Placental pericyte (primary cell): ENCODE measurements around a stretch of chr7.

DNA sequence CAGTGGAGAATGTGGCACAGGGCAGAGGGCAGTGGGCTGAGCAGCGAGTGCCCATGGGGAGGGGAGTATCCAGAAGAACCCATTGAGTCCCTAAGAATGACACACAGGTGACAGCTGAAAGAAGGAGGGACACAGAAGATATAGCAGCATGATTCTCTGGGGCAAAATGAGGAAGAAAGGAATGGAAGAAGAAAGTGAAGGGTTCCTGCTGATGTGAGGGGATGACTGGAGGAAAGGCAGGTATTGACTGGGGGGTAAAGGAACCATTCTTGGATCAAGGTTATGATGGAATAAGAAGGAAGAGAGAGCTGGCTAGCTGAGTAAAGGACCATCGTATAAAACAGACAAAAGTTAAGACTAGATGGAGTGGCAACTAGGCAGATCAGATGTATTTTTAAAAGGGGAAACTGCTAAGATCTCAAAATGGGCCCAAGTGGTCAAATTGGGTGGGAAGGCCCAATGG is 25.1 kb downstream of the MEST start:
- CAGE, long polyA plus RNA, result no peak

DNA sequence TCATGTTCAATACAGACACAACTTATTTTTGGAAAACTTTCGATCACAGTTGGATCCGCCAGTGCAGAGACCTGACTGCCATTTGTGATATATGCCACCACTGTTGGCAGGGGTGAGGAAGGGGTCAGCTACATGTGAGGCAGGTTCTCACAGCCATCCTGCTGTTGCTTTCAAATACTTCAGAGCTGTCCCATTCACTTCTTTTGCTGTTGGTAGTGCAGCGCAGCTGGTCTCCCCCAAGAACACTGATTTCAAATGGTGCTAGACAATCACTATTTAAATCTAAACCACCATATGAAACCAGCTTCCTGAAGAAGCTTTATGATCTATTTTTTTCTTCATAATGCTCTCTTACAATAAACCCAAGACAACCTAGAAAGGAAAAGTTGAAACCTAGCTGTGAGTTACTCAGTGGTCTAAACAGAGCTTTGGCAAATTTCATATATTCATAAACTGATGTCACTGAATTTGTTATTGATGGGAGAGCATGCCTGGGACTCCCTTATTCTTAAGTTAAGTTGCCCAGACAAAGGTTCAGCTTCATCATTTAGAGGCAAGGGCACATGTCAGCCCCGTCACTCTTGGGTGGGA is 143.3 kb upstream of the KLF14 start:
- CAGE, long polyA plus RNA, result no peak

DNA sequence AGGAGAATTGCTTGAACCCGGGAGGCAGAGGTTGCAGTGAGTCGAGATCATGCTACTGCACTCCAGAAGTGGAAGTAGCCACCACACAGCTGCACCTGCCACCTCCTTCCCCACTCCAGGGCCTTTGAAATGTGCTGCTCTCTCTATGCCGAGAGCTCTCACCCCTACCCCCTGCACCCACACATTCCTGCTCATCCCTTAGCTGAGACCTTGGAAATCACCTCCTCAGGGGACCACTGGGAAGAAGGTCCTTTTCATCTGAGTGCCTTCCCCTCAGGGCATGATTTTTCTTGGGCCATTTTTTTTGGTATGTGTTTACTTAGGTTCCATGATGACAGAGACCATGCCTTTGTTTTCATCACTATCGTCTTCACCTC is 166.4 kb upstream of the KLF14 start:
- CAGE, long polyA plus RNA, result no peak

- CAGE, long polyA plus RNA, result no peak
These were observed 192.2 kb upstream of the KLF14 start for GRCh38 chr7:130925929-130926803.

DNA sequence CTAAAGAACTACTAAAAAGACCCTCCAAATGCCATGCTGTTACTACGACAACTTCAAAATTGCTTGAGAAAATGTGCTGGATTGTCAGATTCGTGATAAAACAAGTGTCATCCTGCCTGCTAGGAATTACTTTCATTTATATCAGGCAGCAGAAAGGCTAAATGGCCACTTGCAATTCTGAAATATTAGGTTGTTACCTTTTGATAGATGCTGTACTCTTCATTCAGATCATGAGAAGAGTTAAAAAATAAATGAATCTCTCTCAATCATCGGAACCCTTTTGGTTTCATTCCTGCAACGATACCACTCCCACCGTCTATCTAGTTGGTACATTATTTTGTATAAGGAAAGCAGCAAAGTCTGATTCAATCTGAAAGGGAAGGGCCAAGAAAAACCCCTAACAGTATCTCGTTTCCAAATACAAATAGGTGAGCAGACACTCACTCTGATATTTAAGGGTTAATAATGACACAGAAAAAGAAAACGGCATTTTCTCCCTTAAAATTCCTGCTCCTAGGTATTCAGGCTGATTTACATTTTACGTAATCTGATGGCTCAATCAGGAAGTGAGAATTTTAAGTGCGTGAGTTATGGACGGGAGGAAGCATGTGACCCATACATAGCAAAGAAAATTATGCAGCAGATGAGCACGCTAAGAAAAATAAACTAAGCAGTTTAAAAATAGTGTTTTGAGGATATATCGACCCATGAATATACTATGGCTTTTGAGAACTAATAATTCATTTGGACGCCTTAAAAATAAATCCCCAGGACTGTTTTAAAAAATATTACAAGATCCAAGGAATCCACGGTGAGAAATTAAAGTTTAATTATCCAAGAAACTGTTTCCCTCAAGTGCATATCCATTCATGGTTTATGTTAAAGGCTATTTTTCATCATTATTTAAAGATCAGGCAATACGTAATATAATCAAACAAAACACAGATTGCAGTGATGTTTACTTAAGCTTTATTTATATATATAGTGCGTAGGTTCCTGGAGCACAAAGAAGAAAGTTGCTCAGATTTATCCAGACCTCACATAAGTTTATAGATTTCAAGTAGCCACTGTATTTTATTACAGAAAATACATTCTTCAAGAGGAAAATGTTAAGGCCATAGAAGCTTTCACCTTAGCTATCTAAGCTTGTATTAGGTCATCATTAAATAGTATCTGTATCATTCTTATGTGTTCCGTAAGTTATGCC is 209.6 kb upstream of the KLF14 start:
- CAGE, long polyA plus RNA, result no peak

DNA sequence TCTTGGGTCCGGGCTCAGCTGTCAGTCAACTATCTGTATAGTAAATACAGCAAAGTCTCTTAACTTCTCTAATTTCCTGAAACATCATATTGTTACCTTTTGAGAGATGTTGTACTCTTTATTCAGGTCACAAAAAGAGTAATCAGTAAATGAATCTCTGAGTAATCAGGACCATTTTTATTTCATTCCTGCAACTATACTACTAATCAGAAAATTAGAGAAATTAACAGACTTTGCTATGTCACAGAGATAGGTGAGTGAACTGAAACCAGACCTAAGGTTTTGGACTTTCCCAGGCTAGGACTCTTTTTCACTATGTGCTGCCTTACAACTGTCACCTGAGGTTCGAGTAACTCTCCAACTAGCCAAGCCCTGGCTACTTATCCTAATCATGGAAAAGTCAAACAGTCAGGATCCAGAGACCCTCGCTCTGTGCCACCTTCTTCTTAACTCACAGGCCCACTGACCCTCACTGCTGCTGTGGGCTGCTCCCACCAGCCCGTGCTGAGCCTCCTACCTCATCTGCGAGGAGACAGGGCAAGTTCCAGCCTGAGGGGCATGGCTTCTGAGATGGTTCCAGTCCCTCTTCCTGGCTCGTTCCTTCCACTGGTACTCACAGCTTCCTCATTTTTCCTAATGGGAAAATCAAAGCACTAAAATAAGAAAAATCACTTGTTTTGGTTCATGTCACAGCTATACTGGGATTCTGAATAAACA is 211.4 kb upstream of the KLF14 start:
- CAGE, long polyA plus RNA, result no peak

DNA sequence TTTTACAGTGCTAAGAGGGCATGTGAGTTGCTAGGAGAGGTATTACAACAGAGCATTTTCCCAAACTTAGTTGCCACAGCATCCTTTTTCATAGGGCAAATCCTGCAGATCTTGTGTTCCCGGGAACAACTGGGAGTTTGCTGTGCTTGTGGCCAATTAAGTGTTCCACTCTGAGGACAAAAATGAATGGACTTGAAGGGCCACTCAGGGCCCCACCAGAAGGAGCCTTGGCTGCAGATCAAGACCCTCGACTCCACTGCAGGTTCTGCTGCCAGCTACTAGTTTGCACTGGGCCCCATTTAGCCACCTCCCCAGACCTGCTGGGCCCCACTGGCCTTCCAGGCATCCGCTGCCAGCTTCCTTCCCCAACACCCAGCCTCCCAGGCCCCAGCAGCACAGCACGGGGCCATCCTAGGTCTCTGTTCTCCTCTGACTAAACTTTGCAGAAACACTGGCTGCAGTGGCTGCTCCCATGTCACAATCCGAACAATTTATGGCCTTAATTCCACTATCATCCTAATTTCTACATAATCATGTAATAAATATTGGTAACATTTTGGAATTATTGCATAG is 277.3 kb upstream of the KLF14 start:
- CAGE, long polyA plus RNA, result no peak

DNA sequence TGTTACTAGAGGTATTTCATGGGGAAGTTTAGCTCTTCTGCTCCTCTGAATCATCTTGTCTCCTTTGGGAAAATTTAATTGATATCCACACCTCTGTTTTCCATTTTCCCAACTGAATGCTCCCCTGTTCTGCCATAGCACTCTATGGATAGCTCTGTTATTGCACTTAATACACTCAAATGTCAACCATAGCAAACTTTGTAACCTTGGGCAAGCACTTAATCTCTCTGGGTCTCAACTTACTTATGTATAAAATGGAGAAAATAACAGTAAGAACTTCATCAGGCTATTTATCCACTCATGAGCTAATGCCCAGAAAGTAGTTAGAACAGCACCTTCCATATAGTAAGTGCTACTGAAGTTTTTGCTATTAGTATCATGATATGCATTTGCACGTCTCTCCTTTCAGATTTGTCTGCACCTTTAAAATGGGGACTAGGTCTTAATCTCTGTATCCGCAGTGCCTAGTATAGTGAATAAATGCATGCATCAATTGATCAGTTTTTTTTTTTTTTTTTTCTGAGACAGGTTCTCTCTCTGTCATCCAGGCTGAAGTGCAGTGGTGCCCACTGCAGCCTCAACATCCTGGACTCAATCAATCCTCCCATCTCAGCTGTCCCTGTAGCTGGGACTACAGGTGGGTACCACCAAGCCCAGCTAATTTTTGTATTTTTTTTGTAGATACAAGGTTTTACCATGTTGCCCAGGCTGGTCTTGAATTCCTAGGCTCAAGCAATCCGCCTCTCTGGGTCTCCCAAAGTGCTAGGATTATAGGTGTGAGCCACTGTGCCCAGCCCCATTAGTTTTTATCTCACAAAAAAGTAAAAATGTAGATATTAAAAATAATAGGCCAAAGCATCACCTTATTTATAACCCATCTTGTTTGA is 290.4 kb upstream of the KLF14 start:
- CAGE, long polyA plus RNA, result no peak

- CAGE, long polyA plus RNA, result no peak
These were observed 278.7 kb upstream of the MKLN1 start for GRCh38 chr7:131048607-131049779.

- CAGE, long polyA plus RNA, result no peak
These were observed 137.1 kb upstream of the MKLN1 start for GRCh38 chr7:131190298-131191310.

DNA sequence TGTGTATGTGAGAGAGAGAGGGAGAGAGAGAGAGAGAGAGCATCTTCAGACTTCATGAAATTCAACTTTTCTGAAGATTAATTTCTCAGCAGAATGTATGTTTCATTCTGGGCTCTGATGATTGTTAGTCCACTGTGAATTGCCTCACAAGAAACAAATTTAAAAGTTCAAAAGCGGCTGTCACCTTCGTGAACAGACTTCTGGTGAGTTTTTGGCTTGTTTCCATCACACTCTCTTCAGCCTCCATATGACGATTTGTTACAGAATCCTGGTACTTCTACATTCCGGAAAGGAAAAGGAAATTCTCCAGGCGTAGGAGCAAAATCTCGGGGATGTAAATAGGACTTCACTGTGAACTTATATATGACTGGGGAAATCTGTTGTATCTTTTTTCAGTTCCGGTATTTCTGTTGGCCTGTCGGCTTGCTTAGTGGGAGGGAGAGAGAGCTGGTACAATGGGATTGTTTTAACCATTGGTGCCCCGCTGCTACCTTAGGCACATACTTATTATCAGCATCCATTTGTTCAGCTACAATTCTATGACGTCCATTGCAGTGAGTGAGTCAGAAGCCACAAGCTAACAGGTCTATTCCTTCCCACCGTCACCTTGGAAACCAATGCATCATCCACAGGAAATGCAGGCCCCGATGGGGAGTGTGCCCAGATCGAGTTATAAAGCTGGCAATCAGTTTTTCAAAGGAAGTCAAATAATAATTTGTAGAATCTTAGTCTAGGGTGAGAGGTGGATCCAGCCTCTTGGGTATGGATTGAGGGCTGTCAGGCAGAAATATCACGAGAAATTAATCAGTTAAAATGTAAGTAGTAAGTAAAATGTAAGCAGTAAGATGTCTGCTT is 92.1 kb upstream of the MKLN1 start:
- CAGE, long polyA plus RNA, result no peak

GRCh38 chr7:131428672-131429109 is 101.0 kb downstream of the MKLN1 start:
- CAGE, long polyA plus RNA, result no peak

GRCh38 chr7:131441903-131442102 is 114.1 kb downstream of the MKLN1 start:
- CAGE, long polyA plus RNA, result no peak

DNA sequence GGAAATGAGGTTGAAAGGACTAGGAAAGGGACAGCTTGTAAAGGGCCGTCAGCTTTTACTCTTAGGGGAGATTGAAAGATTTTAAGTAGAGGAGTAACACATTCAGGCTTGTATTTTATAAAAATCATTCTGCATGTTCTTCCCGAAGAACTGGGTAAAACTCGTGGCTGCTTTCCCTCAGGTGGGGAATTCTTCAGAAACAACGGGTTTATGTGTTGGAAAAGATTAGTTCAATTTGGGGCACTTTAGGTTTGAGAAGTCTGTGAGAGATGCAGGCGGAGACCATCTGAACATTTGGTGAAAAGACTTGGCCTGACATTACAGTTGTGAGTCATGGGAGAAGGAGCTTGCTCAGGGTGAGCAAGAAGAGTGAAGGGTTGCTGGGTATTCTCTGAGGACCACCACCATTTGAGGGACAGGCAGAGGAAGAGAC is 88.8 kb downstream of the PODXL start:
- CAGE, long polyA plus RNA, result no peak

DNA sequence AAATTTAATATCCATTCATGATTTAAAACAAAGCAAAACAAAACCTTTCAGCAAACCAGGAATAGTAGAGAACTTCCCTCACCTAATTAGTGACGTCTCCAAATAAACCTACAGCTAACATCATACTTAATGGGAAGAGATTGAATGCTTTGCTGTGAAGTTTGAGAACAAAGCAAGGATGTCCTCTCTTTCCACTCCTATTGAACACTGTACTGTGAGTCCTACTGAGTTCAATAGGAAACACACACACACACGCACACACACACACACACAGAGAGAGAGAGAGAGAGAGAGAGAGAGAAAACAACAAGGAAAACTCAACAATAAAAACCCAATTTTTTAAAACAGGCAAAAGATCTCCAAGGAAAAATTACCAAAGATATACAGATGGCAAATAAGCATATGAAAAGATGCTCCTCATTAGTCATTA is 32.3 kb downstream of the PODXL start:
- CAGE, long polyA plus RNA, result no peak

DNA sequence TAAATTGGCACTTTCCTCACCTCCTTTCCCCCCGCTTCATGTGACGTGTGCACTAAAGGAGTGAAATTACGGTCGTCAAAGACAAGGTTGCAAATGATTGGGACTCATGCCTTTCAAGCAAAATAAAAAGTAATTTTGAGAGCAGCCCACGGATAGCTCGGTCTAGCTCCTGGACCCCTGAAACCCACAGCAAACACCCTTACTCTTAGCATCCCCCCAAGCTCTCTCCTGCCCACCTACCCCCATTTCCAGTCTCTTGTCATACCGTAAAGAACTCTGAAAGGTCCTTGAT is 90.5 kb downstream of the PLXNA4 start:
- CAGE, long polyA plus RNA, result no peak

- CAGE, long polyA plus RNA, result no peak
These were observed 11.9 kb downstream of the CHCHD3 start for GRCh38 chr7:133070036-133070327.

- CAGE, long polyA plus RNA, result no peak
These were observed 116.2 kb downstream of the EXOC4 start for GRCh38 chr7:133369012-133369607.

- CAGE, long polyA plus RNA, result no peak
These were observed 436.2 kb downstream of the EXOC4 start for GRCh38 chr7:133688996-133689629.

DNA sequence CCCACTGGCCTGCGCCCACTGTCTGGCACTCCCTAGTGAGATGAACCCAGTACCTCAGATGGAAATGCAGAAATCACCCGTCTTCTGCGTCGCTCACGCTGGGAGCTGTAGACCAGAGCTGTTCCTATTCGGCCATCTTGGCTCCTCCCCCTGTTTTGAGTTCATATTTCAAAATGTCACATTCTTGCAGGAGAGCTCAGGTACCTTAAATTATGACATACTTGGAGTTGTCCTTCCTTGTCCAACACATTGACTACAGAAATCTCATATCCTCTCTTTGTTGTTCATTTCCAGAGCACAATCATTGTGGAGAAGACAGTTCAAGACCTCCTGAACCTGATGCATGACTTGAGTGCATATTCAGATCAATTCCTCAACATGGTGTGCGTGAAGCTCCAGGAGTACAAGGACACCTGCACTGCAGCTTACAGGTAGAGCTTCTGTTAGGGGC is 231.8 kb upstream of the LRGUK start:
- CAGE, long polyA plus RNA, result no peak